ENCODE data around the genes HLTF, CP and EIF2A.

DNA sequence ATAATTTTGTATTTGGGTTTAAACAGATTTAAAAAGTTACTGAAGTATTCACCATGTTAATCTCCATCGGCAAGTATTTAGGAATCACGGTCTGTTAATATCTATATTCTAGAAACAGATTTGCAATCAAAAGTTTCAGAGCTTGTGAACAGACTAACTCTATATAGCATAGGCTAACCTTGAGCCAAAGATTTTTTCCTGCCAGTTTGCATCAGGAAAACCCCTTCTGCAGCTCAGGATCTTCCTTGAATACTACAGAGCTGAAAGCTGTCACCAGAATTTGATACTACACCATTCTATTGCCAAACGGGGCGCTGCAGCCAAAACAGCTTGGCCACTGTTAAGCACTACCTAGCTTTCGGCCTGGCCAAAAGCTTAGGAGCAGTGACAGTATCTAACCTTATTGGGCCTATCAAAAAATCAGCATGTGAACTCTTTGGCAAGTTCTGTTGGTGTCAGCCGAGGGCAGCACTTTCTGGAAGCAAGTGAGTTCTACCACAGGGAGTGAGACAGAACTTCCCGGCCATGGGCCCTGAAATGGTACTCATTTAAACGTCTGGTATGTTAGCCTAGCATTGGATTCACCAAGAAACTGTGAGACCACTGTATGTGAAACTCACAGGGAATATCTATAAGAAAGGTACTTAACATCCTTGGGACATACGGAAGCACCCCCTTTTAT lies 16.1 kb upstream of the GYG1 start:
- PRO-cap: no peak
- RAMPAGE, long total RNA, 2 experiments: no peak in any of the 2 experiments

GRCh38 chr3:149085689-149086915 lies at the start of gene HLTF:
HLTF (minus strand) TSS chr3:149086533.
- PRO-cap: bidirectional peak, plus-strand start at chr3:149086736, minus-strand start at chr3:149086510
- RAMPAGE, long total RNA, 2 experiments: start-site peak on the minus strand in 2 of 2 experiments, at chr3:149086496-149086502 at its widest, 64 to 65 reads per replicate

DNA sequence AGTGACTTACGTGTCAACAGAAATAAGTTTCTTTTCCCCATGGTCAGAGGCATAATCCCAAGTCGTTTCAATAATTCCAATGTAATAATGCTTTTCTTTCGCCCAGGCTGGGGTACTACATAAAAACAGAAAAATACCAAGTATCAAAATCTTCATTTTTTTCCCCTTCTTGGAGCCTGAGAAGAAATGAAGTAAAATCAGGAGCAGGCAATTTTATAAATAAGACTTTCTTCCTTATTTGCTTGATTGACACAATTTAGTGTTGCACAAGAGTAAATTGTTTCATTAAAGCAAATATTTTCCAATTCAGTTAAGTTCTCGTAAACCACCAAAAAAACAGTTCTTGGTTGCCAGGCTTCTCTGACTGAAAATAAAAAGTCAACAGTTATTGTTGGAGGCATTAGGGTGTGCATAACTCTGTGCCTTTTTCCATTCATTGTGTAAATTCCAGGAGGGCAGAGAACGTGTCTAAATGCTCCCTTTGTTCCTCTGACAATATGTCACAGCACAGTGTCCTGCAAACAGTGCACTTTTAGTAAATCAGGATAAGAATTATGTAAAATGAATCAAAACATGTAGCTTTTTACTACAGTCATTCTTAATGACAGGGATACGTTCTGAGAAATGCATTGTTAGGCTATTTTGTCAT lies at the start of gene CP:
TSS of gene CP (minus strand) at position 193 of the 649 bp plus-strand sequence.
- PRO-cap: no peak
- RAMPAGE, long total RNA, 2 experiments: no peak in any of the 2 experiments

DNA sequence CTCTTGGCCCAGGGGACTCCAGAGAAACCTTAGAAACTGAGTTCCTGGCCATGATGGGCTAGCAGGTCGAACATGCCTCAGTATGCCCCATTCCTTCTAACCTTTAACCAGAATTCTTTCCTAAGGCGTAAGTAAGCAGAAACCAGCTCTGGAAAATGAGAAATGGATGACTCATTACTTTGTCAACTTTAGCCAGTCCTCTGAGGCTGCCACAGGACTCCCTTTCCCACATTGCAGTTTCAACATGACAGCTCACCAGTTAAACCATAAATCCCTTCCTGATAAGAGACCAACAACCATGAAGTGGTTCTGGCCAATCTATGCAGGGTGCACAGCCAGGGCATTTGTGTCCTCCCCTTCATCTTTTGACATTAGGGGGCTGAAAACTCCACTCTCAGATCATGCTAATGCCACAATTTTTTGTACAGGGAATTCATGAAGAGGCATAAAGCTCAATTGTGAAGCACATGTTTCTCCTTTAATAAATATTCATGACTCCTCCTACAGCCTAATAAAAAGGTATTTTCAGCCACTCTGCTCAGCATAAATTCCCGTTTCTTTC lies 33.2 kb downstream of the TM4SF18 start:
- PRO-cap: bidirectional peak, plus-strand start at position 231 of the sequence, minus-strand start at position 105 of the sequence
- RAMPAGE, long total RNA, 2 experiments: no peak in any of the 2 experiments

DNA sequence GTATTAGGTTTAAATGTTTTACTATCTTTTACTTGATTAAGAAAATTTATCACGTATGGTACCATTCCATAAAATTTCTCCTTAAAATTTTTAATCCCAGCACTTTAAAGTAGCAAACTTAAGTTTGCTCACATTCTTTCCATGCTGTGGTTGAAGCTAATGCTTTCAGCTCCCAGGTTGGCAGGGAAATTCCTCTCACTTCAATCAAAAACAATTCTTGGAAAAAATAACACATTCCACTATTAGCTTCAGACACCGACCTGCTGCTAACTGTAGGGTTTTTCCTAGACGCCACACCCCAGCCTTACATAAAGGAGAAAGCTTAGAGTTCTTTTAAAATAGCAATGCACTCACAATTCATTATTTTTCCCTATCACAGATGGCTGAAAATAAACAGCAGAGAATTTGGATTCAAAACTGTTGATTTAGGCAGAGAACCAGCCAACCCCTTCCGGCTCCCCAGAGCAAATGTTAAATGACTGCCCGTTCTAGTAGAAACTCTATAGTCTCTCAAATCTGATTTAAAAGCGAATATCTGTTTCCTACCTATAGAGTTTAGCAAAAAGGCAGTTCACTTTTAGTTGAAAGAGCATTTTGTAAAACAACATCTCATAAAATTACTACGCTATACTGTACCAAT lies 752 bp downstream of the TM4SF1 start:
- PRO-cap: bidirectional peak, plus-strand start at position 245 of the sequence, minus-strand start at position 182 of the sequence; bidirectional peak, plus-strand start at position 462 of the sequence, minus-strand start at position 286 of the sequence
- RAMPAGE, long total RNA, 2 experiments: no peak in any of the 2 experiments

DNA sequence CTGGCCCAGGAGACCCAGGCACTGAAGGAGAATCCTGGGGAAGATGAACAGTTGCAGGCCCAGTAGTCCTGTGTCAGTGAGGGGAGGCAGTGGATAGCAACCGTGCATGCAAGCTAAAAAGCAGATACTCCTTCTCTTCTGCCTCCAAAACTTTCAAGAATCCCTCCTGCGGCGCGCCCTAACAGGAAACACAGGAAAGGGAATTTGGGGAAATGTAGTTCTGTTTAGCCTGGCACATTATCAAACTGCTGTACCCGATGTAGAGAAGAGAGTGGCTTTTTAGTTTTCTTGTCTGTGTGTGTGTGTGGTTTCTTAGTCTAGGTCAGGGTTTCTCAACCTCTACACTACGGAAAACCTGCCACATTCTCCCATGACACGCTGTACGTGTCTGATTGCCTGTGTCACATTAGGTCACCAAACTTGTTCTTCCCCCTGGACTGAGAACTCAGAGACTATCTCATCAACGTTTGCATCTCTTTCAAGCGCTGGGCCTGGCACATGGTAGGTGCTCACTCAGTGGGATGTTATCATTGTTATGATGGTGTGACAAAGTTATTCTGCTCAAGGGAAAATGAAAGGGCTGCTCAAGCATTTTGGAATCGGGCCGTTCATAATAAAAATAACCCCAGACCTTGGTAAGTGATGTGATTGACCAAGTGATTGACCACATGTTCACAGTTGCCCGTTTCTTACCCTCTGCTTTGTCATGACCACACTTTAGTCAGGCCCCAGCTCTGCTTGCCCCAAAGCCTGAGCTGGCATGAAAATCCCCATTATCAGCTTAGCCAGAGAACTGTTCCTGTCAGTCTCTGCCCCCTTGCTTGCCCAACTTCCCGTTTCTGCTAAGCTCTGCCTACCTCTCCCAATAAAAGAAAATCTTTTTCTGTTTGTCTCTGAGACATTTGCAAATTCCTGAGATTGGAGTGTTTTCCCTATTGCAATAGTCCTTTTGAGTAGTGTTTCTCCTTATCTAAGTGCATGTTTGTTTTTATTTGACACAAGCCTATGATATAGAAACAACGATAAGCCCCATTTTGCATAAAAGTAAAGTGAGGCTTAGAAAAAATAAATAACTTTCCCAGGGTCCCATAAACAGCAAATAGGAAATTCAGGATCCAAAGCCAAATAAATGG lies 33.3 kb downstream of the TM4SF4 start:
- PRO-cap: no peak
- RAMPAGE, long total RNA, 2 experiments: no peak in any of the 2 experiments

GRCh38 chr3:149554585-149555237 lies 80.2 kb downstream of the TM4SF4 start:
- PRO-cap: no peak
- RAMPAGE, long total RNA, 2 experiments: no peak in any of the 2 experiments

- PRO-cap: no peak
- RAMPAGE, long total RNA, 2 experiments: no peak in any of the 2 experiments
Measured at GRCh38 chr3:149618490-149619384, 39.1 kb downstream of the WWTR1 start.

DNA sequence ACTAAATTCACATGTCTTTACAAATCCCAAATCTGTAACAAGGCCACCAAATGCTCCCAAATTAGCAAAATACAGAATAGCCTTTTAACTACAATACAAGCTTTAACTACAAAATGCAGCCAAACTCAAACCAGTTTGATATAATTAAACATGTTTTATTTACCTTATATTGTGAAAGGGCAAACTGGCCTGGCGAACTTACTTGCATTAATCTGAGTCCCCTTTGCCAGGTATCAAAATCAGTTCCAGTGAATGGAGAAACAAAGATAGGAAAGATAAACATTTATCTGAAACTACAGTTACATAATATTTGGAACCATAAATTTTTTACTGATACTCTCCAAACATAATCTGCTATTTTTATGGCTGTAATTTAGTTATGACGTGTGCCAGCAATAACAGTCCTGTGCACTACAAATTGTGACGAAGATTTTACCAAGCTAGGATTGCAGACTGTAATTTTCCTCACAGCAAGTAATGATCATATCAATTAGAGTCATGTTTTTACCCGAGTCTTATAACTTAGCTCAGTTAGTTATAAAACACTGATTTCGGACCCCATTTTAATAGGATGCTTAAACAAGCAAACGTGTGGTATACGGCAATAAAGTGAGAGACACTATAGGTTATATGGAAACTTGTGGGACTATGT lies 14.7 kb downstream of the WWTR1 start:
- PRO-cap: no peak
- RAMPAGE, long total RNA, 2 experiments: no peak in any of the 2 experiments

- PRO-cap: no peak
- RAMPAGE, long total RNA, 2 experiments: start-site peak on the minus strand in 1 of 2 experiments, at chr3:149650967-149651023 at its widest, 5 reads per replicate
Measured at GRCh38 chr3:149650534-149651302, 7.1 kb downstream of the WWTR1 start.

- PRO-cap: no peak
- RAMPAGE, long total RNA, 2 experiments: no peak in any of the 2 experiments
Measured at GRCh38 chr3:149656396-149656684, 1.5 kb downstream of the WWTR1 start.

- PRO-cap: bidirectional peak, plus-strand start at chr3:149658657, minus-strand start at chr3:149658519
- RAMPAGE, long total RNA, 2 experiments: no peak in any of the 2 experiments
Measured at GRCh38 chr3:149658237-149658736, 462 bp upstream of the WWTR1 start.

DNA sequence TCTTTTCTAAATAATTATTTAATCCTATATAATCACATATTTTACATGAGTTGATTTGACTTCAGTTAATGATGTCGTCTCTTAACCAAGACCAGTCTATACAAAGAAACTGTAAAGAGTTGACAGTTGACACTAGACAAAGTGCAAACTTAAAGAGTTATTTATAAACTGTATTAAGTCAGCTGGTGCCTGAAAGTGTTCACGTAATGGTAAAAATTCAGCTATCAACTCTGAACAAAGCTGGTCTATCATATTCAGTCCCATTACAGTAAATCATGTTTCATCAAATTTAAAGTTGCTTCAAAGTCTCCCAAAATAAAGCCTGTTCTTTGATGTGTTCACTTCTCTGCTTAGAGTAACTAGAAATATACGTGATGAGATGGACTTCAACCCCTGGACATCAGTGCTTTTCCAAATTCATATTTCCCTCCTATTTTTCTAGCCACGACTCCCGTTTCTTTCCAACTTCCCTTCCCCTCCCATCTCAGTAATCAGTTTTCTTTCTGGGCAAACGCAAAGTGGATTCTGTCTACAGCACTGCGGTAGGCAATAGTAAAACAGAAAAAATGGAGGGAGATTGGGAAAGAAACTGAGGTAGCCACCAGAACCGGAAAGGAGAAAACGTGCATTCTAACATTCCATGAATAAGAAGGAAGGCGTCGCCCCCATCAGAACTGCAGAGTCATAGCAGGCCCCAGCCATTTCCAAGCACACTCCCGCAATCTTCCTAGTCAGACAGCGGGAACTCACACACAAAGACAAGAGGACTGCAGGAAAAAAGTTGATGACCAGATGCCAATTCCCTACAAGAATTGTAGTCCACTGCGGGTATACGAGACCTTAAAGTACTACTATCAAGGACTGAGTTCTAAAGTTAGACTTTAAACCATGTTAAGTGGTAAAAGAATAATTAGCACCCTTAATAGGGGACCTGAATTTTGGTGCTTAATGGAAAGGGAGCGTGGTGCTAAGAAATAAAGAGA lies 1.7 kb downstream of the PFN2 start:
- PRO-cap: unidirectional peak, plus-strand start at position 730 of the sequence
- RAMPAGE, long total RNA, 2 experiments: no peak in any of the 2 experiments

DNA sequence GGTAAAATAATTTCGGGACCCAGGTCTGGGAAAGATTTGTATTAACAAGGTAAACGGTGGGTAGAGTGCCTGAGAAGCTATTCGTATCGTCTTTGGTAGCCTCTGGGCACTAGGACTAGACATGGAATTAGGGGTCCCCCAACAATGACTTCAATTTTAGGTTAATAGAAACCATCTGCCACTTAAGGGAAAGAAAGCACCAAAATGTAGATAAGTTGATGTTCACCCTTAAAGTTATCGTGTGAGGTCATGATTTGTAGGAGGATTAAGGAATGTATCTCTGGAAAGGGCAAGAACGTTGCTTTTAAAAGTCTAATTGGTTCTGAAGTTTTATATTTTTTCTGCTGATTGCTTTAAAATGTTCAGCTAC lies 1.3 kb upstream of the PFN2 start:
- PRO-cap: no peak
- RAMPAGE, long total RNA, 2 experiments: no peak in any of the 2 experiments

GRCh38 chr3:150147112-150148278 lies 176.8 kb upstream of the PFN2 start:
- PRO-cap: no peak
- RAMPAGE, long total RNA, 2 experiments: no peak in any of the 2 experiments

GRCh38 chr3:150267284-150267715 lies 140.8 kb upstream of the TSC22D2 start:
- PRO-cap: no peak
- RAMPAGE, long total RNA, 2 experiments: no peak in any of the 2 experiments

- PRO-cap: no peak
- RAMPAGE, long total RNA, 2 experiments: no peak in any of the 2 experiments
Measured at GRCh38 chr3:150278594-150278989, 129.5 kb upstream of the TSC22D2 start.

DNA sequence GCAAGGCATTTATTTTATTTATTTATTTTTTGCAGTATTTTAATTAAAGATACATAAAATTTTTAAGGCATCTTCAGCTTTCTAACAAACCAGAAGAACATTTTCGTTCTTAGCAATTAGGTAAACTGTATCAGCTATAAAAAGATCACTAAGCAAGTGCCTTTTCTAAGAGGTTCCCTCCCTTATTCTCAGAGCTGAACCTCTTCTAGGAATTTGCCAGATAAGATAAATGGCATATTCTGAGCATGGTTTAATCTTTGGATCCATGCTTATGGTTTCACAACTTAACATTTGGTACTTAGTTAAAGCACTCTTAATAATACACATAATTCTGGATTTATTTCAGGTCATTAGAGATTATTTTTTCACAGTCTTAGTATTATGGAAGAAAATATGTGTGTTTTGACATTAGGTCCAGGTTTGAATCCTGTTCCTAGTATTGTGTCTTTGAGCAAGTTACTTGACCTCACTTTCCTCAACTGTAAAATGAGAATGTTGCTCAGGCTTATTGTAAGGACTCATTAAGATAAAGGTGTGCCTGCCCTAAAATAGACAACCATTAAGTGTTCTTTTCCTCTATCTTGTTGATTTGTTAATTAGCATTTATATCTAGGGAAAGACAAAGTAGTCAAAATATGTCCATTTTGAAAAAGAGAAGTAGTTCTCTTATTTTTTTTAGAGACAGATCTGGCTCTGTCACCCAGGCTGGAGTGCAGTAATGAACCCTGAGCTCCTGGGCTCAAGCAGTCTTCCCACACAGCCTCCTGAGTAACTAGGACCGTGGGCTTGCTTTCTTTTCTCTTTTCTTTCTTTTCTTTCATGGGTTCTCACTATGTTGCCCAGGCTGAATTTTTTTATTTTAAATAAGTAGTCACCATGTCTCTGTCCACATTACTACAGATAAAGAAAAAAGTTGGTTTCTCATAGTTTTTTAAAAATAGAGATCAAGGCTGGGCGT lies 43.4 kb downstream of the TSC22D2 start:
- PRO-cap: no peak
- RAMPAGE, long total RNA, 2 experiments: no peak in any of the 2 experiments

- PRO-cap: no peak
- RAMPAGE, long total RNA, 2 experiments: no peak in any of the 2 experiments
Measured at GRCh38 chr3:150542355-150542869, 3.9 kb downstream of the SERP1 start.

GRCh38 chr3:150546577-150546858 lies at the start of gene EIF2A:
EIF2A (plus strand) TSS chr3:150546787.
- PRO-cap: bidirectional peak, plus-strand start at chr3:150546795, minus-strand start at chr3:150546496
- RAMPAGE, long total RNA, 2 experiments: start-site peak on the plus strand in 1 of 2 experiments, at chr3:150546786-150546804 at its widest, 687 reads per replicate

All from body of pancreas (tissue), 2 donors.